ENCODE measurements around a stretch of chr7.

DNA sequence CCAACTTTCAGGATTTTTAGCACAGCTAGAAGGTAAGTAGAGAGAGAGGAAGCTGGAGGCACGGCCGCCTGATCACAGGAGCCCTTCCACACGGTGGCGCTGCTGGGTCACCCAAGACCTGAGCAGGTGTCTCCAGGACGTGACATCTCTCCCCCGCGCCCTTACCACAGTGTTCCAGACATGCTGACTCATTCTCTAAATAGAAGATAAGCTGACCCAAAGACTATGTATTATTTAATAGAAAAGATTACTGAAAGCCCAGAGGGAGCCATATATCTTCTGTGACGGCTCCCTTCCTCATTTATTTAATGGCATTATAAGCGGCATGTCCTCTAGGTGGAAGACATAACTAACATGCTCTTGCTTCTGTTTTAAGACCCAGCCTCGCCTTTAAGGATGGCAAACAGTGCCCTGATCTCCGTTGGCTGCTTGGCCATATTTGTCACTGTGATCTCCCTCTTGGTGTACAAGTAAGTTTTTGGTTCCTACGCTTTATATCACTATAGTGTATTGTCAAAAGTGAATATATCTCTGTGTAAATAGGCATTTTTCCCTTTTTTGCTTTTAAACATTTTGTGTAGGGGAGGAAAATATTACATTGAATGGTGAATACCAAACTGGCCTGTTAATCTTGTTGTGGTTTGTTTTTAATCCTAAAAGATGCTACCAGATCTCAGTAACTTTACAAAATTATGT, 25.8 kb upstream of the MALSU1 start:
- RRBS = no CpG with 5 or more reads among the region's 12 CpGs

DNA sequence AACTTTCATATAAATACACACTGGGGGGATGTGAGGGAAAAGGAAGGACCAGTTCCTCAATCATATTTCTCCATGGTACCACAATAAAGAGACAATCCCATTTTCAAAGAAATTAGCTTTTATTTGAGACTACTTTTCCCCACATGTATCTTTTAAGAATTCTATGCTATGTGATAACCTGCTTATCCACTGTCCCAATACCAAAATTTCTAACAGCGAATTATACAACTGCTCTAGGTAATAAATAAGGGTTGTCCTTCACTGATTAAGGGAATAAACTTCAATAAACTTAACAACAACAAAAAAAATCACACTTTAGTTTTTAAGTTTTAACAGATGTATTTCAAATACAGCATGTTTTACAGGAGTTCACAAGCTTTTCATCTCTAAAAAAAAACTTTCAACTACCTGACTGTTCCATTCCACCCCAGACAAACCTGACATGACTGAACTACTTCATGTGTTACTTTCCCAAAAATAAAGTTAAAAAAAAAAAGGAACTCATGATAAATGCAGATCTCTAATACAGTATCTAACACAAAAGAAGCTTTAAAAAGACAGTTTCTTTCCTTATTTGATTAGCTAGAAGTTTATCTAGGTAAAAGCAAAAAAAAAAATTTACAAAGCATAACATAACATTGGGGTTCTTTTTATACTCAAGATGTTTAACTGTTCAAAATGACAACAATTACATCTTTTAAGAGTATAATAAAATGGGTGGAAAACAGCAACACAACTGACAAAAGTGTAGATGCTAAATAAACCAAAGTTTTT, 26.9 kb downstream of the TRA2A start:
- RRBS = no CpG with 5 or more reads among the region's 1 CpG

- RRBS = no CpG with 5 or more reads among the region's 7 CpGs
Observed at GRCh38 chr7:23723041-23723393, 13.0 kb downstream of the STK31 start.

DNA sequence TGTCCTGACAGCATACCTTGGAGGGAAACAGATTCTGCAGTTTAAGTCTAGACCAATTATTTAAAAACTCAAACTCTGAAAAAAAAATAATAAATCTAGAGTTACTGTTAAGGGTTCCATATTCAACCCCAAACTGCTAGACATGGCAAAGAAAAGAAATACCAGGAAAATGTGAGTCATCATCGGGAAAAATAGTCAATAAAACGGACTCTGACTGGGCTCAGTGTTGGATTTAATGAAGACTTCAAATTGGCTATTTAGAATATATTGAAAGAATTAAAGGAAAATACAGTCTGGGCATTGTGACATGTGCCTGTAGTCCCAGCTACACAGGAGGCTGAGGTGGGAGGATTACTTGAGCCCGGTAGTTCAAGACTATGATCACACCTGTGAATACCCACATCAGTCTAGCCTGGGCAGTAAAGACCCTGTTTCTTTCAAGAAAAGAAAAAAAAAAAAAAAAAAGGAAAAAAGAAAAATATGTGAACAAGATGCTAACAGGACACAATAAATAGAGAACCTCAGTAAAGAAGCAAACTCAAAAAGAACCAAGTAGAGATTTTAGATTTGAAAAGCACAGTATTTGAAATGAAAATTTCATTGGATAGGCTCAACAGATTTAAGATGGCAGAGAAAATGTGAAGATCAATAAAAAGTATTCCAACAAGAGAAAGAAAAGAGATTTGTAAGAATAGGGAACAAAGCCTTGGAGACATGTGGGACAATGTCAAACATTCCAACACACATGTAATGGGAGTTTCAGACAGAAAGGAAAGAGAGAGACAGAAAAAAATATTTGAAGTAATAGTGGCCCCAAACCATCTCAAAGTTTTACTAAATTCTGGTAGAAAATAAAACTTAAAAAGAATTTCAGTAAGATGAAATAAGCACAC, 30.8 kb downstream of the PALS2 start:
- RRBS = no CpG with 5 or more reads among the region's 3 CpGs

GRCh38 chr7:24740916-24741193, 16.4 kb downstream of the GSDME start:
- RRBS = no CpG with 5 or more reads among the region's 8 CpGs

GRCh38 chr7:24757723-24758138, 467 bp upstream of the GSDME start:
- RRBS = no CpG with 5 or more reads among the region's 25 CpGs

DNA sequence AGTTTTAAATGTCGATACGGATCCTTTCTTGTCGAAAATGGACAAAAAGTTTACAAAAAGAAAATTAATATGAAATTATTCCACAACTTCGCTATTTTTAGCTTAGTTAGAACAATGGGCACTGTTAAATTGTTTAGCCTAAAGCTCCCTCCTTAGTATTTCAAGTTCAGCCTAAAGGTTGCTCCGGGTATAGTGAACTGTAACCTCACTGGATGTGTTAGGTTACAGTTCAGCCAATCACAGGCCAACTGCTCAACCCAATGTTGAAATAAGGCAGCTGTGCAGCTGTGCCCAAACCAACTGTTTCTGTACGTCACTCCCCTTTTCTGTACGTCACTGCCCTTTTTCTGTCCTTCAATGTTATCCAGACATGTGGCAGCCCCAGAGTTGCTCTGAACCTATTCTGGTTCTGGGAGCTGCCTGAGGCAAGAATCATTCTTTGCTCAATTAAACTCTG, 8.0 kb upstream of the GSDME start:
- RRBS = no CpG with 5 or more reads among the region's 7 CpGs

DNA sequence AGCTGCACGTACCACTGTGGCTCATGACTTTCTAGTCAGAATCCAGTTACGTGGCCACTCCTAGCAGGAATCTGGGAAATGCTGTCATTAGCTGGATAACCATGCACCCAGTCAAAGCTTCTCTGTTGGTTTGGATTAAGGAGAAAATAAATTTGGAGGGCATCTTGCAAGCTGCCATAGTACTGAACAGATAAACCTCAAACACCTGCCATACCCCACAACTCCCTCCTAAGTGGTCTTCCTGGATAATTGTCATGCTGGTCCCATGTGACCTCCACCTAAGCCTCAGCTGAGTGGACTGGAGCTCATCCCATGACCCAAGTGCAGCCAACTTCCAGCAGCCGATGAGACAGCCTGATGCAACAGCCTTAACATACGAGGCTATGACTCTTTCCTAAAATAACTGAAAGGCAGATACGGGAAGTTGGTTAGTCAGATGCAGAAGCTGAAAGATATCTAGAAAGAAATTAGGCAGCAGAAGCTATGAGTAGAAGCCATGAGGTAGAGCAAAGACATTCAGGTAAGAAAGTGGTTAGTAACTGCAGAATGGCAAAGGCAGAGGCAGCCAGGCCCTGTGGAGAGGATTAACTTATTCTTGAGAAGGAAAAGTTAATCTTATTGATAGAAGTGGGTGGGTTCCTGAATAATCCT, 21.6 kb upstream of the GSDME start:
- RRBS = no CpG with 5 or more reads among the region's 5 CpGs

- RRBS = 6% methylated on average over 19 of the region's 48 CpGs
Observed at GRCh38 chr7:24980293-24981131, 534 bp upstream of the OSBPL3 start.

DNA sequence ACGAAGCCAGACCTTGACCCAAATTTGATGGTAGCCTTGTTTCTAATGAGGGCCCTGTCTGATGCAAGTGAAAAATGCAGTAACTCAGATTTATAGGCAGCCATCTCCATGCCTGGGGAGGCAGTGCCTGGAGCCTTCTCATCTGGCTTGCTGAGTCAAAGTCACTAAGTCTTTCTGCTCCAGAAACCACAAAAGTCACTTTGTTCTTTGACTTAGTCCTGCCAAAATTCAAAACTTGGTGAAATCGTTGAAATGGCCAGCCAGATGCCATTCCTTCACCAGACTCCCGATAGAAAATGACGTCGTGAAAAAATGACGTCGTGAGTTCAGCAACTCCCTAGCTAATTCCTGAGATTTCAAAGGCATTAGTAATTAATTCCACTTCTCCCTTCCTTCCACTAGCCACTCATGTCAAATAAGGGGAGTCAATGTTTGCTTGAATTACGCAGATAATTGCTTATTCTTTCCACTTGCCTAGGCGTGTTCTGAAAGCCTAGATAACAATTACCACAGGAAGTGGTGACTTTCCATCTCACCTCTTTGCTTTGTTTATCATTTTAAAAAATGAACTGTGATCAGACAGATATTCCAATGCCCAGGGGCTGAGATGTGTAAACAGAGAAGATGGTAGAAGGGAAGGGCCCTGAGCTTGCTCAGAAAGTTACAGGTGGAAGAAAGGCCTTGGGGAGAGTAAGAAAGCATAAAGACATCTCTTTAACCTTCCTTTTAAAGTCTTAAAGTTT, 48.5 kb upstream of the OSBPL3 start:
- RRBS = no CpG with 5 or more reads among the region's 9 CpGs

- RRBS = 69% methylated on average over 2 of the region's 7 CpGs
Observed at GRCh38 chr7:25030939-25031404, 51.0 kb upstream of the OSBPL3 start.

DNA sequence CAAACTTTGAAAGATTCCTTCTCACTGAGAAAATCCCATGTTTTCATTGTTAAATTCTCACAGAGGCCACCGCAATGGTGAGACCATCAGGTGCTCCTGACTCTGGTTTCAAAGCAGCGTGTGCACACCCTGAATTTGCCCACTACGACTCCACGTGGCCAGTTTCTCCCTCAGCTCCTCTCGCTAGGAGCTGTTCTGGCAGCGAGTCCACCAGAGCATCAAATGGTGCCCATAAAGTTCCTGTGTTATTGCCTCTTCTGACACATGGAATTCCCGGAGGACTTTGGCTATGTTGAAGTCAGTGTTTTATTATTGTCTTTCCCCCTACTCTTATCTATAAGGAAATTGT, 53.8 kb upstream of the NPVF start:
- RRBS = no CpG with 5 or more reads among the region's 7 CpGs

- RRBS = no CpG with 5 or more reads among the region's 8 CpGs
Observed at GRCh38 chr7:25496277-25497002, 268.2 kb upstream of the NPVF start.

GRCh38 chr7:25602948-25603874, 374.9 kb upstream of the NPVF start:
- RRBS = no CpG with 5 or more reads among the region's 39 CpGs

DNA sequence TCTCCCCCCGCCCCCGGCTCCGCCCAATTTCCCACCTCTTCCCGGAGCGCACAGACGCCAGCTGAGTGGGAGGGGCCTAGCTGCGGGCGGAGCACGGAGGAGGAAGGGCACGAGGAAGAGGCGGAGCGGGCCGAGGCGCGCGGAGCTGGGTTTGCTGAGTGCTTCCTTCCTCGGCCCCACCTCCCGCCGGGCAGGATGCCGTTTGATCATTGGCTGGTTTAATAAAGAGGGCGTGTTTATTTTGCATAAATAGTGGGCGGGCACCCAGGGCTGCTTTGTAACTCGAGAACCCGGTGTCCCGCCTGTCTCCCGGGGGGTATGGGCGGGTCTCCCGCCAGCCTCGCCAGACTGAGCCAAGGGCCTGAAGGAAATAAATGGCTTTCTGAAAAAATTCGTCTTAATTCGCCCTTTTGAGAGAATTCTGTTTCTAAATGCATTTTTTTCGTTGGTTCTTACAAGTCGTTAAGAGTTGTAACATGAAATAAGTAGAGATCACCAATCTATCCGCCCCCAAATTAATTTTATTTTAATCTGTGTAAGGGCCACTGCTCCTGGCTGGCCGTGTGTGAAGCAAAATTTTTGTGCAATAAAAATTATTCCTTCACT, 289.4 kb upstream of the NFE2L3 start:
- RRBS = 0% methylated on average over 5 of the region's 35 CpGs

DNA sequence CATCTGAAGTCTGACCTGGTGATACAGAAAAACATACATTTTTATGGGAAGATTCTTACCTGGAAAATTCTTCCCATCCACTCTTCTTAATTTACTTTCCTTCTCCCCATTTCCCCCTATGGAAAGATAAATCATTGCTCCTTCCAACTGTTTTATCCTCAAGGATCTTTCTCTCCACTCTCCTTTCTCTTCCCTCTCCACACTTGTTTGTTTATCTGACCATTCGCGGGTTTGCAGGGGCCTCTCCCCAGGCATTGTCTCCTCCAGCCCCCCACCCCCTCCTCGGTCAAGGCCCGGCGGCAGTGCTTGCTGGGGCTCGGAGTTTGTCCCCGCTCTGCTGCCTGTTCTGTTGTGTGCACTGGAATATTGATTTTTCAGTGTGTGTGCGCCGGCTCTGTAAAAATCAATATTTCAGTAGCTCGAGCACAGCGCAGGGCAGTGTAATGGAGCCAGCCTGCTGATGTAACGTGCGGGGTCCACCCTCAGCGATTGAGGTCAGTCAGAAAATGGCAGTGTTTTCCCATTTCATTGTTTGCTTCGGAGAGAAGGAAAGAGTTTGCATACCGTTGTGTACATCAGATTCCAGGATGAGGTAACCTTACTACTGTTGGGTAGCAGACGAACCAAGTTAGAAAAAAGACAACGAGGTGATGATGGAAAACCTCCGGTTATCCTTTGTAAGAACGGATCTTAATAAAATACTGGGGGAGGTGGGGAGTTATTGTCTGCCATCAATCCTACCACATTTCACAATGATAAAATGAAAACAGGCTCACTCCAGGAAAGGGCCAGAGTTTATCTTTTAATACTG, 199.4 kb upstream of the NFE2L3 start:
- RRBS = 98% methylated on average over 5 of the region's 20 CpGs

DNA sequence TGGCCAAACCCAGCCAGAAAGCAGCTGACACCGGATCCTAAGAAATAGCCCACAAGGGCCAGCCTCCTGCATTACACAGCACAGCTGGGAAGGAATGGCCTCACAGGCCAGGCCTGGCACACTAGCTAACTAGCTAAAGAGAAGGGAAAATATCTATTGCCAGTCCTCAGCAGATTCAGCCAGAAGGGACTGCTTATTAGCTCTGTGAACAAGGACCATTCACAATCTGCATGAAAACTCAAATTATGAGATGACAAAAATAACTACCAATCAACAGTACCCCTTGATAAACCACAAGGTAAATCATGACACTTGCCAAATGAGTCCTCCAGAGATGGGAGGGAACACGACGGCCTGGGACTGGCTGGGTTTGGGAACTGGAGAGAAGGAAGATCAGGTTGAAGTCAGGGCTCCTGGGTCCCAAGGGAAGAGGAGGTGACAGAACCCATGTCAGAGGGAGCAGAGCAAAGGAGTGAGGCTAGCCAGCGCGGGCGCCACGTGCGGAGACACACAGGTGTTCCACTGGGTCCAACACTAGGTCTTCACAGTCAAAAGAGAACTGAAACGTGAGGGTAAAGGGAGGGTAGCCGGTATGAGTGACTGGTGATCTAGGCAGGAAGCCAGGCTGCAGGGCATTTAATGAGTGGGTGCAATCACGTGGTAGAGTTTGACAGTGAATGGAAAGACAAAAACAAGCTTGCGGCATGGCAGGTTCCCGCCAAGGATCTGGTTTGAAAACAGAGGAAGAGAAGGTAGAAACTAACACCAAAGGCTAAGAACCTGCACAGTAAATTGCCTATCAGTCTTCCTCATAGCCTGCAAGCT, 184.1 kb upstream of the NFE2L3 start:
- RRBS = no CpG with 5 or more reads among the region's 13 CpGs

- RRBS = no CpG with 5 or more reads among the region's 5 CpGs
Observed at GRCh38 chr7:26188538-26189237, 11.9 kb downstream of the HNRNPA2B1 start.

DNA sequence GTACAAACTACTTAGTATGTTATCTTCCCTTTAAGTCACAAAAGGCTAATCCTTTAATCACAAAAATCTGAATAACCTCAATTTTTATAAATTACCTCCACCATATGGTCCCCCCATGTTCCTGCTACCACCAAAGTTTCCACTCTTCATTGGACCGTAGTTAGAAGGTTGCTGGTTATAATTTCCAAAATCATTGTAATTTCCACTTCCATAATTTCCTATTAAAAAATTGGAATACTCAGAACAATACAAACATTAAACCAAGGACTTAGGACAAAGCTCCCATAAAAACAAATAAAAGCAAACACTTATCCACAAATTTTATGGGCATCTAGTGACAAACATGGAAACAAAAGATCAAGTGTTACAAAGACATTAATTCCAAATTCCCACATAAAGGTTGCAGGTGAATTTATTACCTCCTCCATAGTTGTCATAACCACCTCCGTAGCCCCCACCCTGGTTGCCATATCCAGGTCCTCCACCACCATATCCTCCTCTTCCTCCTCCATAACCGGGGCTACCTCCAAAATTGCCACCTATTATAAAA, 7.3 kb downstream of the HNRNPA2B1 start:
- RRBS = no CpG with 5 or more reads among the region's 3 CpGs

- RRBS = no CpG with 5 or more reads among the region's 4 CpGs
Observed at GRCh38 chr7:26202659-26203163, 1.2 kb downstream of the CBX3 start.

Measured in SK-N-MC (cell line).